ENCODE measurements around the genes LAMTOR4 and PCOLCE.

- RRBS: no CpG with 5 or more reads among the region's 3 CpGs
These were observed 30.4 kb downstream of the CYP3A5 start for GRCh38 chr7:99649402-99649840.

DNA sequence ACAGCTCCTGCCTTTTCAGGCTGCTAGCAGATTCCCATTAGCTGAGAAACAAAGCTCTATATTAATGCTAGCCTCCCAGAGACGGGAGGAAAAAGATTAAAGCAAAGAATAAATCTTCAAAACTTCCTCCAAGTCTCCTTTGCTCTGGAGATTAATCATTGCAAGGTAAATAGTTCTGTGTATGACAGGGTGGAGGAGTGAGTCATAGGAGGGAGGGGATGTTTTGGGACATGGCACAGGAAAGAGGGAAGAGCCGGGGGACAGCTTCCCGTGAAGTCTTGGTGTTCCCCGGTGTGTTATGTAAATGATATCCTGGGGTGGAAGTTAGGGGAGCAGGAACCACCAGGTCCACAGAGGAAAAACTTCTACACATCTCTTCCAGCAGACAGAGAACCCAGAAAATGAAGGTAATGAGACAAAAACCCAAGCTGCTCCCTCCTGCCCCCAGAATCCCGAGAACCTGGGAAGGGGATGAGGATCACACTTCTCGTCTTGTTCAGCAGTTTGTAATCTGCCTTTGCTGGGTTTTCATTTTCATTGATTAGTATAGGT lies 19.4 kb upstream of the CYP3A5 start:
- RRBS: no CpG with 5 or more reads among the region's 6 CpGs

DNA sequence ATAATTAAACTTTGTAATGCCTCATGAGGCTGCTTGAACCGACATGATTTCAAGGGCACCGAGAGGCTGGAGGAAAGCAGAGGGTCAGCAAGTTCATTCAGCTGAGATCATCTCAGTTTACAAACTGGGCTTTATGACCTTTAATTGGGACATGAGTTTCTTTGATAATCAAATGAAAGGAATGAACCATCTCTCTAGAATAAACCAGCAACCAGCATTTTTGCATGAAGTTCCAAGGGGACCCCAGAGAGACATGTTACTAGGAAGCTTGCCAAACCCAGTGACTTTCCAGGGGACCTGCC lies 7.8 kb upstream of the CYP3A4 start:
- RRBS: no CpG with 5 or more reads among the region's 2 CpGs

GRCh38 chr7:99902466-99903723 lies 16.4 kb downstream of the TRIM4 start:
- RRBS: no CpG with 5 or more reads among the region's 13 CpGs

DNA sequence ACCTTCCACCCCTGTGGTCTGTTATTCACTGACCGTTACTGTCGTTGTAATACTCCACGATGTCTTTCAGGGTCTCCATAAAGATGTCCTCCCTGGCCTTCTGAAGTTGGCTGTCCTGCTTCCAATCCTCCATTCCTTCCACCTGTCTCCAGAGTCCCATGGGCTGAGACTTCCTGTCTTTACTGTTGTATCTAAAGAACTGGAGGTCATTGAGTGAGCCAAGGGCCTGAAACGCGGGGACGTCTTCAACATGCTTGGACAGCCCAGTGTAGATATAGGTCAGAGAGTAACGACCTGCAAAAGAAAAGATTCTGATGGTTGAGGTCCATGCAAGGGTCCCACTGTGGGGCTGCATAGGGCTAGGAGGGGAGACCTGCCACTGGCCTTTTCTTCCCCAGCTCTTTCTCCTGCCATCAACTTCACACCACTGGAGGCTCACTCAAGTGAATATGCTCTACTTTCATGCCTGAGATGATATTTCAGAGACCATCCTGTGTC lies 4.1 kb downstream of the AZGP1 start:
- RRBS: no CpG with 5 or more reads among the region's 7 CpGs

DNA sequence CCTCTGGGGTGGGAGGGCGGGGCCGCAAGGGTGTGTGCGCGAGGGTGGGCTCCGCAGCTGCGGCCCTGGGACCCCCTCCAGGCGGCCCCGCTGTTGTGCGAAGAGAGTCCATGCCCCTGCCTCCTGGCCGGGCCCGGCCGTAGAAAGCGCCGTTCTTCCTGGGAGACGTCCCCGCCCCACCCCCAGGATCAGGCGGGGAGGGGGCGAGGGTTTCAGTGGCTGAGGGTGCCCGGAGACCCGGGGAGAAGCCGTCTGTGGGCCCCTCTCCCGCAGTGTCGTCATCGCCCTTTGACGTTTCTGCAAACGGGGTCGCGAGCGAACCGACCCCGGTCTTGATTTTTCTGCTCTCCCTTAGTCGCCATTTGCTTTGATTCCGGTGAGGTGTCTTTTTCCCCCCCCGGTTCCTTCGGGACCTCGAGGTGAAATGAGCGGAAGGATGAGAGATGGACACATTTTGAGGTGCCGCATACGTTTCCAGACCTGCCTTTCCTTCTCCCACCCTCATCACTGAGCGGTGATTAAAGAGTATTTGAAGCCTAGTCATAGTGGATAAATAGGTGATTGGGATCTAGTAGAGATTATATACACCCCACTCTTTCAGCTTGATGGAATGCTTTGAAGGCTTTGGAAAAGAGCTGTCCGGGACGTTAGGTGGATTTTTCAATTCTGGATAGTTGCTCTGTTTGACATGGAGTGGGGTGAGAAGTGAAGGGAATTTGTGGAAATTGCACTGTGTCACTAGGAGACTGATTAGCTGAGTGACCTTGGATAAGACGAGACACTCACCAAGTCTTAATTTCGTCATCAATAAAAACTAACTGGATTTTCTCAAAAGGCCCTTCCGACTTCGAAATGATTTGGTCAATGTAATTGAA lies 585 bp downstream of the ZKSCAN1 start:
- RRBS: 2% methylated on average over 9 of the region's 46 CpGs

DNA sequence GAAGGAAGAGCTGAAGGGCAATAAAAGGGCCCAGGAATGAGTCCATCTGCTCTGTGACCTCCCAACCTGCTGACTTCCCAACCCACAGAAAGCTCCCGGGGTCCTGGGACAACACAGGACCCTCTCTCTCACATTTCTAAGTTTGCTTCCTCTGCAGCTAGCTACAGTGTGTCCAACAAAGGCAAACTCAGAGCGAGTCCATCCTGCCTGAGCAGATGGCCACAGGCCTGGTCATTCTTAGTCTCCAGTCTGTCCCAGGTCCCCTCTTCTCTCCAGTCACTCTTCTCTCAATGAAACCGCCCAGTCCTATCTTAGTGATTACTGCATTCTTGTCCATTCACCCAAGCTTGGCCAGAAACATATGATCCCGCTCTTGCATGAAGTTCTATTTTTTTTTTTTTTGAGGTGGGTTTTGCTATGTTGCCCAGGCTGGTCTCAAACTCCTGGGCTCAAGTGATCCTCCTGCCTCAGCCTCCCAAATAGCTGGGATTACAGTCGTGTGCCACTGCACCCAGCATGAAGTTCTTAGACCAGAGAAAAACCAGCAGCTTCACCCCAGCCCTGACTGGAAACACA lies 5.8 kb downstream of the ZNF3 start:
- RRBS: no CpG with 5 or more reads among the region's 5 CpGs

DNA sequence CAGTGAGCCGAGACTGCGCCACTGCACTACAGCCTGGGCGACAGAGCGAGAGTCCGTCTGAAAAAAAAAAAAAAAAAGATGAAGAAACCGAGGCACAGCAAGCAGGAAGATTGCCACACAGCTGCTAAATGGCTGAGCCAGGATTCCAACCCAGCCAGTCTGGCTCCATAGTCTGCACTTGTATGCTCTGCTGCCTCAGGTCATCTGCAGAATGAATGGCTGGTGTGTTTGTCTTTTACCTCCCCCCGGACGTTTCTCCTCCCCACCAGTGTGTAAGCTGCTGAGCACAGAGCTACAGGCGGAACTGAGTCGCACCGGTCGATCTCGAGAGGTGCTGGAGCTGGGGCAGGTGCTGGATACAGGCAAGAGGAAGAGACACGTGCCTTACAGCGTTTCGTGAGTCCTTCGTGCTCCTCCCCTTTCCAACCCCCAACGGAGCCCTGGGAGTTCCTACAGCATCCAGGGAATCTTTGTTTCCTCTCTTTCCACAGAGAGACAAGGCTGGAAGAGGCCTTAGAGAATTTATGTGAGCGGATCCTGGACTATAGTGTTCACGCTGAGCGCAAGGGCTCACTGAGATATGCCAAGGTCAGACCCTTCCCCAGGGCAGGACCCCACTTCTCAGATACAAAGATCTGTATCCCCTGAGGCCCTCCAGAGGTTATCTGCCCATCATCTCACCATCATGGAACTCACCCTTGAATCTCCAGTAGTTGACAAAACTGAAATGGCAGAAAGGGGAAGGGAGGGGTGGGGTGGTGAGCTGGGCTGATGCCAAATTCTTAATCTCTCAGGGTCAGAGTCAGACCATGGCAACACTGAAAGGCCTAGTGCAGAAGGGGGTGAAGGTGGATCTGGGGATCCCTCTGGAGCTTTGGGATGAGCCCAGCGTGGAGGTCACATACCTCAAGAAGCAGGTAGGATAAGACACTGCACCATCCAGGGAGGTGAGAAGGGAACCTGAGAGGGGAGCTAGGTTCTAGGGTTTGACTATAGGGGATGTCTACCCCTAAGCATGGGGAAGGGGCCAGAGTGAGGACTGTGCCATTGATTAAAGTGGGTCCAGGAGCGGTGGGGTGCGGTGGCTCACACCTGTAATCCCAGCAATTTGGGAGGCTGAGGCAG lies 2.9 kb downstream of the CNPY4 start:
- RRBS: 16% methylated on average over 5 of the region's 24 CpGs

DNA sequence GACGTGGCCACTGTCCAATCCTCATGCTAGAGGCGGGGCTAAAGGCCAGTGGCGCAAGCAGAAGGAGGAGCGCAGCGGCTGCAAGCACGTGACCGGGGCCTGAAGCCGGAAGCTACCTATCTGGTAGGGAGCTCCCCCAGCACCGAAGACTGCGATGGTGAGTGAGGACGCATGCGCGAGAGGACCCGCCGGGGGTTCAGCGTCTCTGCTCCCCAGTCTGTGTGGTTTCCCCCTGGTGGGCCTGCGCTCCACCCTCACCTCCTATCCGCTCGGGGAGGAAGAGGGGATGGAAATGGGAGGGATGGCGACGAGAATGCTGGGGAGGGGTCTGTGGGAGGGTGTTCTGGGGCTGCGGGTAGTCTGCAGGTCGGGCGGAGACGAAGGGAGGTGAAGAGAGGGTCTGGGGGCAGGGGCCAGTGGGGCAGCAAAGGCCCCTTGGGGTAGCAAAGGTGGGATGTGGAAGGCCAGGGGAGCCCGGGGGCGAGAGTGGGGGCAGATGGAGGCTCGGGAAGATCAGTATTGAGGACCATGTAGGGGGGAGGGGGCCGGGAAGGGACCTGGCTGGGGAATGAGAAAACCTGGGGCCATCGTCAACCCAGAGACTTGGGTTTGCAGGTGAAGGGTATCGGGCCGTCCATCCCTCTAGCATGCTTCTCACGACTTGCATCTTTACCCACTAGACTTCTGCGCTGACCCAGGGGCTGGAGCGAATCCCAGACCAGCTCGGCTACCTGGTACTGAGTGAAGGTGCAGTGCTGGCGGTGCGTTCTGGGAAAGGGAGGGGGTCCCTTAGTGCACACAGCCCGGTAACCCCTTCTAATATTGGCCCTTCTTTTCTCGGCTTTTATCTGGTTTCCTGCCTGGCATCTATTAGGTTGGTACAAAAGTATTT lies at the start of gene LAMTOR4:
Gene LAMTOR4 (plus strand): TSS at position 100 of the 892 bp plus-strand sequence.
- RRBS: 4% methylated on average over 10 of the region's 40 CpGs

GRCh38 chr7:100157664-100158589 lies 596 bp downstream of the TRAPPC14 start:
- RRBS: 2% methylated on average over 38 of the region's 65 CpGs

DNA sequence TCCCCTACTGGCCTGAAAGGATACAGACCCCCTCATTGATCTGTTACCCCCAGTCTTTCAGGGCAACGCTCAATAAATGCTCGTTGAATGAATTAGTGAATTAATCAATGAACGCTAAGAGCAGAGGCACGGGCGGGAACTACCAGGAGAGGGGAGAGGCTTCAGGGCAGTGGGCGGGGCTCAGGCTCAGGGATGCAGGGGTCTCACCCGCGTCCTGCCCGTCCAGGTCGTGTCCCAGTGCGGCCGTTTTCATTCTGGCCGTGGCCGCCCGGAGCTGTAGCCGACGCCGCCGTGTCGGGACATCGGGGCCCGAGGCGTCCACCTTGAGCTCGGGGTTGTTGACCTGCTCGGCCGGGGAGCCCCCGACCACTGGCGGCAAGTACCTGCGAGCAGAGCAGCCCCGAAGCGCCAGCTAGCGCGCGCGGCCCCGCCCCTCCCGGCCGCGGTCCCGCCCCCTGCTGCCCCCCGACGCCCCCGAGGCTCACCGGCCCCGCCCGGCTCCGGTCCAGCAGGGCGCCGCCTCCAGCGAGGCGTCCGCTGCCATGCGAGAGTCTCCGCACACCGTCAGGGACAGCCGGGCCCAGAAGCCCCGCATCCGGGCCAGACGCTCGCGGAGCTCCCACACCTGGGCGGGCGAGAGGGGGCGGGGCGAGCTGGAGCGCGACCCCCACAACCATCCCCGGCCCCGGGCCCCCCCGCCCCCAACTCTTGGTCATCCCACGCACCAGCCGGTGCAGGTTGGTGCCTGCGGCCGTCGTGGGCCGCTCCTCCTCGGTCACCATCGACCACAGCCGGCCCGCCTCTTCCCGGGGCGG lies 2.8 kb upstream of the GAL3ST4 start:
- RRBS: 2% methylated on average over 54 of the region's 82 CpGs

- RRBS: no CpG with 5 or more reads among the region's 96 CpGs
These were observed 22.0 kb upstream of the PILRB start for GRCh38 chr7:100335551-100336629.

DNA sequence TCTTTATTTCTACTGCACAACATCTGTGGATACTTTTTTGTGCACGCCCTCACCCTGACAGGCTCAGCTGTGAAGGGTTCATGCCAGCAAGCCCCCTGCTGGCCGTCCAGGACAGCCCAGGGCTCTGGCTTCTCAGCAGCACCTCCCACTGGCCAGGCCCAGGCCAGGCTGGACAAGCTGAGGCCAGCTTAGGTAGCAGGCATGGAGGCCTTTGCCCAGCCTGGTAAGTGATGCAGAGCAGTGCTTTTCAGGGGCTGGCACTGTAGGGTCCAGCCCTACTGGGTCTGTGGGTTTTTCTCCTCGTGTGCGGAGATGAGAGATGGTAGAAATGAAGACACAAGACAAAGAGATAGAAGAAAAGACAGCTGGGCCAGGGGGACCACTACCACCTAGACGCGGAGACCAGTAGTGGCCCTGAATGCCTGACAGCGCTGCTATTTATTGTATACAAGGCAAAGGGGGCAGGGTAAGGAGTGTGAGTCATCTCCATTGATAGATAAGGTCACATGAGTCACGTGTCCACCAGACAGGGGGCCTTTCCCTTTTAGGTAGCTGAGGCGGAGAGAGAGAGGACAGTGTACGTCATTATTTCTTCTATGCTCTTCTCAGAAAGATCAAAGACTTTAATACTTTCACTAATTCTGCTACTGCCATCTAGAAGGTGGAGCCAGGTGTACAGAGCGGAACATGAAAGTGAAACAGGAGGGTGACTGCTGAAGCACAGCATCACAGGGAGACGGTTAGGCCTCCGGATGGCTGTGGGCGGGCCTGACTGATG lies 13.2 kb upstream of the PILRB start:
- RRBS: no CpG with 5 or more reads among the region's 14 CpGs

DNA sequence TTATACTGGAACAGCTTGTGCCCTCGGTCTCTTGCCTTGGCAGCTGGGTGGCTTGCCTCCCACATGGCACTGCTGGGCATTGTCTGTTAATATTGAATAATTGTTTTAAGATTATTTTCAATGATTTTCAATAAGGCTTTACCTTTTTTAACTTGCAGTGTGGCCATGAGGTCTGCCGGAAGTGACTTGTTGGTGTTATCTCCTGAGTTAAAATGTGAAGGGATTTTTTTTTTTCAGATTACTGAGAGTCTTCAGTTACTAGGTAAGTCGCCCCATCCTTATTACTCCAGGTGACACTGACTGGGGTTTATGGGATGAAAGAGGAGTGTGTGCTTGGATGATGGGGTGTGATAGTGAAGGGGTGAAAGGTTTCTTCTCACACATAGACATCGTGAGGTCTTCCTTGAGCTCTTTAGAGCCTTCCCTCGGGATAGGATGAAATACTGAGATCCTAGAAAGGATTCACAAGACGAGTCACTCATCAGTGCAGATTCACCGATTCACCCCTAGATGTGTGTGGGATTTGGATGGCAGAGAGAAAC lies 12.1 kb upstream of the PILRB start:
- RRBS: no CpG with 5 or more reads among the region's 7 CpGs

- RRBS: no CpG with 5 or more reads among the region's 6 CpGs
These were observed 11.4 kb downstream of the PILRA start for GRCh38 chr7:100384554-100385230.

GRCh38 chr7:100432659-100433229 lies 3.1 kb downstream of the MEPCE start:
- RRBS: no CpG with 5 or more reads among the region's 19 CpGs

DNA sequence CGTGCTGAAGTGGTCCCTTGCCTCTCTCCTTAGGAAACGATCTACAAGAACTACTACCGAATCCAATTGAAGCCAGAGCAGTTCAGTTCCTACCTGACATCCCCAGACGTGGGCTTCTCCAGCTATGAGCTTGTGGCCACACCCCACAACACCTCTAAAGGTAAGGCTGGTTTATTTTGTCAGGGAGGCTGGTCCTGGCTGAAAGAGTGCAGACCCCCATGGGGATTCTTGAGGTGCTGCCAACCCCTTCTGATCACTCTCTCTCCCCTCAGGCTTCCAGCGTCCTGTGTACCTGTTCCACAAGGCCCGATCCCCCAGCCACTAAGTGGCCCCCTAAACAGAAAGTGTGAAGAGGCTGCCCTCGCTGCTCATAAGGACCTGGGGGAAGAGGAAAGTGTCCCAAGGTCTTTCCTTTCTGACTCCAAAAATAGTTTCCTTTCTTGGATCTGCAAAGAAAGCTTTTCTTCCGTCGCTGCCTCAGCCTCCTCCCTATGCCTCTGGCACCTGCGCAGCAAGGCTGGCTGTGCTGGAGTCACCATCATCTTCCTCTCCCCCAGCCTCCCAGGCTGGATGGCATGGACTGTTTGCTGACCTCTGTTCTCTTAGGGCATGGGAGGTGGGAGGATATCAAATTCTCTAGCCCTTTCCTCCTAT lies 2.9 kb downstream of the PPP1R35 start:
- RRBS: no CpG with 5 or more reads among the region's 10 CpGs

DNA sequence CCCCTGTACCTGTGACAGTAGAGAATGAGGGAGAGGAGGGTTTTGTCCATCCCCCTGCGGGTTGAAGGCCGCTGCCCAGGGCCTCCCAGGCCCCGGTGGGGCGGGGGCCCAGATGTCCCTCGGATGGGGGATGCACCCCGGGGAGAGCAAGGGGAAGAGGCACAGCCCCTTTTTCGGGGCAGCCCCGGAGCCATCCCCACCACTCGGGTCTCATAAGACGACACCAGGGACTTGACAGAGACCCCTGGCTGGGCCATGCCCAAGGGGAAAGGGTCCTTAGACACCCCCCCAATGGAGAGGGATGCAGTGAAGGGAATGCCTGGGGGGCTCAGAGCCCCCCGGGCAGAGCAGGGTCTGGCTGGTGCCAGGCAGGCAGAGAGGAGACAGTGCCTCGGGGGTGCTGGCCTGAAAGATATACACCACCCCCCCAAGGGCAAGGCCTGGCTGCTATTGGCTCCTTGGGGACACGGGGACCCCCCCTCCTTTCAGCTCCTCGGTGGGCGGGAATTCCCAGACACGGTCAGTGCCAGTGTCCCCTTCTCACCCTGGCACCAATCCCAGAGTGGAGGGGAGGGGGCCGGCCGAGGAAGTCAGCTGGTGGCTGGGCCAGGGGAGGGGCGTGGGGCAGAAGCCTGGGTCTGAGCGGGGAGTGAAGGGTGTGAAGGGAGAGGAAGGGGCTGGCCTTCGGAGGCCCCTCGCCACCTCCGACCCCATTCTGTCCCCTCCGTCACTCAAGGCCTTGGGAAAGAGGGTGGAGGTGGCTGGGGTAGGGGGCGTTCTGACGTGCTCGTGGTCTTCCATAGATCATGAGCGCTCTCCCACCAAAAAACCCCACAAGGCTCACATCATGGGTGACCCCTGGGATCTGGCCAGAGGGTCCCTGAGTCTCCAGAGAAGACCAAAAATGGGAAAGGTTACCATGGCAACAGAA lies 3.9 kb upstream of the SPACDR start:
- RRBS: 62% methylated on average over 6 of the region's 28 CpGs

GRCh38 chr7:100602072-100602681 lies at the start of gene PCOLCE:
Gene PCOLCE (plus strand): TSS chr7:100602363.
- RRBS: no CpG with 5 or more reads among the region's 17 CpGs

DNA sequence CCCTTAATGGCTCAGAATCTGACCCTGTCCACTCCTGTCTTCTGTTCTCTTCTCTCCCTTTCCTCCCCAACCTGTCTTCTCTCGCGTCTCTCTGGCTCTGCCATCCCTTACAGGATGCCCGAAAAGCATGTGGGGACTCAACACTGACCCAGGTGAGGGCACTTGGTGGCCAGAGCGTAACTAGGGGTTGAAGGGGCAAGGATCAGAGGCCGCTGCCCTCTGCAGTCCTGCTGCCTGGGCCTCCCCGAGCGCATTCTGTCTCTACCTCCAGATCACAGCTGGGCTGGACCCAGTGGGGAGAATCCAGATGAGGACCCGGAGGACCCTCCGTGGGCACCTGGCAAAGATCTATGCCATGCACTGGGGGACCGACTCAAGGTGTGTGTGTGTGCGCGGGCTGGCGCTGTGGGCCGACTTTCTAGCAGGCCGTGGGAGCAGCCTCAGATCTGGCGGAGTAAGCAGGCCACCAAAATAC lies 2.9 kb downstream of the GNB2 start:
- RRBS: no CpG with 5 or more reads among the region's 16 CpGs